ENCODE results near the gene TMEM132D.

DNA sequence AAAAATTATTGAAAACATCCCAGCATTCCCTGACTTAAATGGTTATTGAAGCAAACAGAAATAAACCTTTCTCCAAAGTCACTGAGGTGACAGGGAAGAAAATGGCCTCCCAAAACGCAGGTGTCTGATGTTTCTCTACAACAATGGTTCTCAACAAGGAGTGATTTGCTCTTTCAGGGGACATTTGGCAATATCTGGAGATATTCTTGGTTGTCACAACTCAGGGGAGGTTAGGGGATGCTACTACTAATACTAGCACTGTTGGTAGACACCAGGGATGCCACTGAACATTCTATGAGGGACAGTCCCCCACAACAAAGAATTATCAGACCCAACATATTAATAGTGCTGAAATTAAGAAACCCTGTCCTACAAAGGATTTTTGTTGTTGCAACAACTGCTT, 2.3 kb upstream of the UBC start:
- PRO-cap, result no peak

GRCh38 chr12:124921629-124922350, 7.3 kb upstream of the UBC start:
- PRO-cap, result unidirectional peak, minus-strand start at chr12:124921828

GRCh38 chr12:124939447-124940577, 25.4 kb upstream of the UBC start:
- PRO-cap, result bidirectional peak, plus-strand start at chr12:124939965, minus-strand start at chr12:124939720

- PRO-cap, result no peak
These were observed 17.3 kb downstream of the DHX37 start for GRCh38 chr12:124971716-124971954.

- PRO-cap, result no peak
These were observed 9.0 kb downstream of the DHX37 start for GRCh38 chr12:124979885-124980416.

DNA sequence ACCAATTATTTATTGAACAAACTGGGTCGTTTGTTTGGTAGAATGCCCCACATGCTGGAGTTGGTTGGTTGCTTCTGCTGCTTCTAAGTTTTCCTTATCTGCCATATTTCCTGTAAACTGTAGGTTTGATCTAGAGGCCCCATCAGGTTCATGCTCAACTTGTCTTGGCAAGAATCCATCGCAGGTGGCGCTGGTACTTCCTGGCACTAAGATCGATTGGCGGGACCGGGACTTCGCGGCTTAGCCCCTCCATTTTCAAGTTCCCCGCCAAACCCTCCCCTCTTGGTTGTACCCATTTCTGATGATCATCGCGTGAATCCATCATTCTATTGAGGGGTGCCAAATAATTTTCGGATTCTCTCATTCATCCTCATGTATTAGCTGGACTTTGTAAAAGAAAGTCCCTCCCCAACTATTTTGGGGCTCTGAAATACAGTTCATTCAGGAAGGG, 596 bp upstream of the BRI3BP start:
- PRO-cap, result no peak

- PRO-cap, result no peak
These were observed 14.6 kb downstream of the AACS start for GRCh38 chr12:125079670-125080408.

- PRO-cap, result no peak
These were observed 662.1 kb downstream of the TMEM132B start for GRCh38 chr12:125848260-125848667.

GRCh38 chr12:126736822-126737240, 1530.1 kb upstream of the TMEM132C start:
- PRO-cap, result no peak

- PRO-cap, result no peak
These were observed 1109.2 kb upstream of the TMEM132C start for GRCh38 chr12:127157288-127158704.

GRCh38 chr12:127898571-127899005, 368.4 kb upstream of the TMEM132C start:
- PRO-cap, result no peak

- PRO-cap, result no peak
These were observed 323.3 kb upstream of the TMEM132C start for GRCh38 chr12:127943720-127944049.

DNA sequence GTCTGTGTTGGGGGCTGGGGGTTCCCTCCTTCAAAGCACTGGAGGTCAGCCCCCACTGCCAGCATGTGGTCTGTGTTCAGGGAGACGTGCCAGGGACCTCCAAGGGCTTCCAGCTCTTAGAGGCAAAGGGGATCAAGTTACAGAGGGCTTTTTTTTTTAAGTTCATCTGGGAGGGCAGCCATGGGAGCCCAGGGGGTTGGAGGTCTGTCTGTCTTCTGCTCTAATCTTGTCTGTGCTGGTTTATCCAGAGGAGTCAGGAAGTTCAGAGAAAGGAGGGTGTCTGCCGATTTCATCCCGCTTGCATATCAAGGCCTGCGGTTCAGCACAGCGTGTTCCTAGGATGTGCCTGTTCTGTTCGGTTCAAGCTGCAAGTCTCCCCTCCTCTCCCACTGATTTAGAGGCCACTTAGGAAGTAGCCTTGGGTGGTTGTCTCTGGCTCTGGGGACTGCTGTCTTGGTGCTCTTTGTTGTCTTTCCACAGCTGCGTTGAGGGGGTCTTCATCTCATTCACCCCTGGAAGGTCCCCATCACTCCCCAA, 72.2 kb downstream of the TMEM132C start:
- PRO-cap, result no peak

GRCh38 chr12:128791787-128792431, 31.8 kb downstream of the SLC15A4 start:
- PRO-cap, result no peak

DNA sequence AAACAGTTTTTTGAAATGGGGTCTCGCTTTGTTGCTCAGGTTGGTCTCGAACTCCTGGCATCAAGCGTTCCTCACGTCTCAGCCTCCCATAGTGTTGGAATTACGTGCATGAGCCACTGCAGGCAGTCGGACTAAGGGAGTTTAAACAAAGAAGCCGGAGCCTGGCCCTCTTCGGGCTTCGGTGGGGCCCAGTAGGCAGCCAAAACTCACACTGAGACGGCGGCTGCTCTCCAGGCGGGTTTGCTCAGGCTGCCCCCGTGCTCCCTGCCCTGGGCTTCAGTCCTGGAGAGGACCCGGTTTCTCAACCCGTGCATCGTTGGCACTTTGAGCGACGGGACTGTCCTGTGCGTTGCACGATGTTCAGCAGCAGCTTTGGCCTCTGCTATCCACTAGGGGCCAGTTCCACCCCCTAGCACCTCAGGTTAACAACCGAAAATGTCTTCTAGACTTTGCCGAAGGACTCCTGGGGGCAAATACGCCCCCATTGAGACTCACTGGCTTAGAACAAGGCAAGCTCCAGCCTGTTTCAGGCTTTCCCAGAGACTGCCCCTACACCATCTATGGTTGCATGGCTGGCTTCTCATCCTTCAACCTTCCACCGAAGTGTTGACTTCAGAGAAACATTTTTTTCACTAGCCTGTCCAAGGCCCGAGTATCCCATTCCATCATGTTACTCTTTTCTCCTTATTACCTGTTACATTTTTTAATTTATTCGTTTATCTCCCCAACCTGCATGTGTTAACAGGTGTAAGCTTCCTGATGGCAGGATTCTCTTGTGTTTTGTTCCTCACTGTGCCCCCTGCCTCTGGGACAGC, 804 bp upstream of the SLC15A4 start:
- PRO-cap, result unidirectional peak, minus-strand start at position 333 of the sequence

GRCh38 chr12:128871554-128871909, 18.3 kb downstream of the GLT1D1 start:
- PRO-cap, result no peak

DNA sequence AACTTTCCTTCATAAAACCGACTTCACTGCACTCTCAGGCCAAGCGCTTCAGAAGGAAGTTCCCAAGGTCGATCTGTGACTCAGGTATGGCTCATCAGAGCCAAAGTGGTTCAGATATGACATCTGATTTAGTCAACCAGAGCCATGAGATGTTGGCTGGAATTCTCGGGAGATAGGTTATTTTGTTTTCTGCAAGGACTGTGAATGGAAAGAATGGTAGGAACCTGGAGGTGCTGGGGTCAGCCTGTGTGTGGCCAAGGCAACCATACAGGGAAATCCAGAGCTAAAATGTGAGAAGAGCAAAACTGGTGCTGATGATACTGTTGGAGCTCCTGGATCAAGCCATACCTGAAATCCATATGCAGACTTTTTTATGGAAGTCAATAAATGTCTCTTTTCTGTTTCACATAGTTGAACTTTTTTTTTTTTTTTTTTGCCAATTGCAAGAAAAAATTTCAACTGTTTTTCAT, 445.8 kb downstream of the GLT1D1 start:
- PRO-cap, result no peak

GRCh38 chr12:129903759-129904614, at the start of gene TMEM132D:
Gene TMEM132D, minus strand, starts transcription at chr12:129904025.
- PRO-cap, result unidirectional peak, minus-strand start at chr12:129904019; bidirectional peak, plus-strand start at chr12:129904361, minus-strand start at chr12:129904217

GRCh38 chr12:130097578-130098614, 64.4 kb upstream of the FZD10 start:
- PRO-cap, result no peak

GRCh38 chr12:130210888-130211370, 48.7 kb downstream of the FZD10 start:
- PRO-cap, result no peak